Retinal pigment epithelial cell (primary cell): Measurements from ENCODE around the genes GALC and SPATA7.

GRCh38 chr14:81398108-81398567 is 2.0 kb downstream of the STON2 start:
- RRBS = no CpG with 5 or more reads among the region's 5 CpGs

DNA sequence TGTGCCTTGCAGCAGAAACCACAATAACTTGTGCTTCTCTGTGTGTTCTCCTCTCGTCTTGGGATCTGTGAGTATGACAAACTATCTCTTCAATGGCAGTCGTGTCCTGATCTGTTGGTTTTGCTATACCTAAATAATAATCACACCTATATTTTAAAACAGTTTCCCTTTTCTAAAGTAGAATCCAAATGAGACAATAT is 67.4 kb upstream of the SEL1L start:
- RRBS = no CpG with 5 or more reads among the region's 2 CpGs

- RRBS = no CpG with 5 or more reads among the region's 8 CpGs
Observed at GRCh38 chr14:84254173-84254774, 1275.7 kb upstream of the FLRT2 start.

GRCh38 chr14:85528543-85528906 is 1.4 kb upstream of the FLRT2 start:
- RRBS = no CpG with 5 or more reads among the region's 3 CpGs

- RRBS = no CpG with 5 or more reads among the region's 1 CpG
Observed at GRCh38 chr14:87949754-87950043, 43.3 kb downstream of the GALC start.

GRCh38 chr14:87992716-87993422 is at the start of gene GALC:
GALC (minus strand) TSS chr14:87993182.
- RRBS = under 1% methylated on average over 11 of the region's 77 CpGs

DNA sequence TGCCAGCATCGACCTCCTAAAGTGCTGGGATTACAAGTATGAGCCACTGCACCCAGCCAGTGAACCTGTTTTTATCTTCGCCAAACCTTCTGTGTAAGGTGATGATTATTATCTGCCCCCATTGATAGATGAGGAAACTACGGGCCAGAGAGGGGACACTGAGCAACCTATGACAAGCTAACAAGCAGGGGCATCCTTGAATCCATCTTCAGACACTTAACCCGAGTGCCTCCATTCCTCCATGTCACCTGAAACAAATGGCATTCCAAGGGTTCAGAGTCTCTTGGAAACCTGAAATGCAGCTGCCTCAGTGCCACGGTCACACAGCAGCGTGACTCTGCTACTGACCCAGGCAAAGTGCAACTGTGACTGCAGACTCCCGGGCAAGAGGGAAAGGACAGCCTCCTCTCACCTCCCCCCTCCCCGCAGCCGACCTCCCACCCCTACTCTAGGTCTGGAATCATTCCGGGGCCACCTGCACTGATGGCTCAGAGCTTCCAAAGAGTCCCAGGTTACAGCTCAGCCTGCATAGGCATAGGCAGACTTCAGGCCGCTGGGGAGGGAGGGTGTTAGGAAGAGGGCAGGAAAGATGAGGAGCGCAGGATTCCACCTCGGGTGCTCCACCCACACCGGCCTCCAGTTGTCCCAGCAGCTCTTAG is 53.3 kb downstream of the KCNK10 start:
- RRBS = 29% methylated on average over 2 of the region's 14 CpGs

DNA sequence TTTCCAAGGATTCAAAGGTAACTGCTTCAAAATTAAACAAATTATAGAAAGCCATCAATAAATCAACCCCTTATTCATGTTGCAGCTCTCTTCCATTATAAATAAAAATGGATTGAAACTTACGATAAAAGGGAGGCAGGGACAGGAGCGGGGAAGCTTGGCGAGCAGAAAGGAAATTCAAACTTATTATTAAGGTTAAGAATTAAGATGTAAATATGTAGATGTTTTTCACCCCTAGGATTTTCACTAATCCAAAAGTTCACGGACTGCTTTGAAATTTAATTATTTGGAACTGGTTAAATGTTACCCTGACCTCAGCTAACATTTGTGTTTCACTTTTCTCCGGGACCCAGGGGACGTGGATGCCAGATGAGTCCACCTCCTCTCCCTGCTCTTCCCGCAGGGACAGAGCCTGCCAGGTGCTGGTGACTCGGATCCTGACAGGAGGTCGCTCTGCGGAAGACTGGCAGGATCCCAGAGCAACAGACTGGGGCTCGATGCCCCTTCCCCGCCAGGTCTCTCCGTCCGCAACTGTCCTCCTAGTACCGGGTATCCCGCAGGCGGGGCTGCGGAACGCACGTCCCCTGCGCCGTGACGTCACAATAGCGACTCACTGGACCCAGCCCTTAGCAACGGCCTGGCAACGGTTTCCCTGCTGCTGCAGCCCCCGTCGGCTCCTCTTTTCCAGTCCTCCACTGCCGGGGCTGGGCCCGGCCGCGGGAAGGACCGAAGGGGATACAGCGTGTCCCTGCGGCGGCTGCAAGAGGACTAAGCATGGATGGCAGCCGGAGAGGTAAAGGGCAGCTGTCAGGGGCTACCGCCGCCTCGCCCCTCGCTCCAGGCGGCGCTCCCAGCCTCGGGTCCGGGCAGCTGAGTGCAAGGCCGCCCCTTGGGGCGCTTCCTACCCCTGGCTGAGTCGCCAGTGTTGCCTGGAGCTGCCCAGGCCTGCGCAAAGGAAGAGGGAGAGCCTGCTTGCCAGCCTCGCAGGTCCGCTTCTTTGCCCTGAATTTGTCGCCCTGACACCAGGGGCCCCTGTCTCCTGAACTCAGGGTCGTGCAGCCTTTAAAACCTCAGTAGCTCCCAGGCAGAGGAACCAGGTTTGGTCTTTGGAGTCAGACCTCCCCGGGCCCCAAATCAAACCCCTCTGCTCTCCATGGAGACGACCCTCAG is at the start of gene SPATA7:
TSS of gene SPATA7 (plus strand) at position 613 of the 1,170 bp plus-strand sequence.
- RRBS = 2% methylated on average over 13 of the region's 55 CpGs

- RRBS = no CpG with 5 or more reads among the region's 19 CpGs
Observed at GRCh38 chr14:88553914-88554448, 826 bp downstream of the PTPN21 start.

GRCh38 chr14:89186593-89186911 is 230.5 kb downstream of the FOXN3 start:
- RRBS = no CpG with 5 or more reads among the region's 6 CpGs

GRCh38 chr14:89186912-89187553 is 230.0 kb downstream of the FOXN3 start:
- RRBS = no CpG with 5 or more reads among the region's 7 CpGs

GRCh38 chr14:89214041-89214855 is 202.8 kb downstream of the FOXN3 start:
- RRBS = no CpG with 5 or more reads among the region's 14 CpGs

DNA sequence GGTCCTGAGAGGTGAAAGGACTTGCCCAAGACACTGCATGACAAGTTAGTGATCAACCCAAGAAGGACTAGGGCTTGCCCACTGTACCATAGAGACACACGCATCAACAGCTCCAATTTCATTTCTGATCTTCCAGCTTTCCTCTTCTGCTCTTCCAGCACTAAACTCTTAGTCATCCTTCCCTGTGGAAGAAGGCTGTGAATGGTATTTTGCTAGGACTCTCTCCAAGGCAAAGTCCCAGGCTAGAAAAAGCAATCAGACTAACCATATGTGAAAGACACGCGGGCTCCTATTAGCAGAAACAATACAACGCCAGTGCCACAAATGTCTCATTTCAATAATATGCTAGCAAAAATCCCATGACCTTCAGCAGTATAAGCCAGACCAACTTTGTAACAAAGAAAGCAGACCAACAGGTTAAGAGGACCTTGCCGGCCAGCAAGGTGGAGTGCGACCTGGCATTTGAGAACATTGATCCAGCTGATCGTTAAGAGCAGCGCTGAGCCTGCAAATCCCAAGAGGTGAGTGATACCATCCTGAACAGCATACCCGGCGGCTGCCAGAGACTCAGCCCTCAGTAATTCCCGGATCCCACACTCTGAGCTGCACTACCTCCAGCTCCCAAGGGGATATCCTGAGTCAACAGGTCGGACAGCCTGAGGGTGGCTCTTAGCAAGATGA is 132.6 kb downstream of the FOXN3 start:
- RRBS = no CpG with 5 or more reads among the region's 12 CpGs

- RRBS = no CpG with 5 or more reads among the region's 5 CpGs
Observed at GRCh38 chr14:89293391-89293817, 123.6 kb downstream of the FOXN3 start.

- RRBS = no CpG with 5 or more reads among the region's 13 CpGs
Observed at GRCh38 chr14:89368381-89369523, 48.3 kb downstream of the FOXN3 start.

- RRBS = no CpG with 5 or more reads among the region's 26 CpGs
Observed at GRCh38 chr14:89427974-89429311, 11.4 kb upstream of the FOXN3 start.

- RRBS = no CpG with 5 or more reads among the region's 4 CpGs
Observed at GRCh38 chr14:89493161-89493463, 76.1 kb upstream of the FOXN3 start.

DNA sequence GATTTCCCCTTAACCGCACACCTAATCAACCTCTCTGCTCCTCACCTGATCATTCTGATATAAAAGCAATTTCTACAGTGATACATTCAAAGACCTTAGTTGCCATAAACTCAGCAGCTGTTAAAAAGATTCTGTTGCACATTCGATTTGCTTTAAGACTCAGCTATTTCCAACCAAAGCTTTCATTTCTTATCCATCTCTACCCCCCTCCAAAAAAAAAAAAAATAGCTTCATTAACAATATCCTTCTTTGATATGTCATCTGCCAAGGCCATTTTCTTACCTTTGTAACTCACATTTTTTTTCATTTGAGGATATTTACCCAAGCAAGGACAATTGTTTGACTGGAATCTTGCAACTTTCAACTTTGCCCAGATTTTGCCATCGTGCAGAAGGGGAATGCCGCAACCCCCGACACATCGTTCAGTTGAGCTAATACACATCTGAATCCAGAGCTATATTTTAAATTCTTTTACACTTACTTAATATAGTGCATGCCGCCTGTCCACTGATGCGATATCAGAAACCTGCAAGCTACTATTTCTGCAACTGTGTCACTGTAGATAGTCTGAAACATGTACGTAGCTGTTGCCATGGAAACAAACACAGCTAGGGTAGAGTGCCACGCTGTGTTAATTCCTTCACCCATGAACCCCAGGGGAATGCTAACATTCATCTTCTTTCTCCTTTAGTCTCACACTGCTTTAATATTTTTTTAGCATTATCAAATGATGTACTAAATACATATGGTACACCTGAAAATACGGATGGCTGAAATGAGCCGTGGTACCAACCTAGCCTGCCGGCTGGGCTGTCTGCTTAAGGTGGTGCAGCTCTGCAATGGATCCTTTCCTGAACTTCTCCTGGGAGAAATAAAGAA is 76.9 kb upstream of the FOXN3 start:
- RRBS = no CpG with 5 or more reads among the region's 13 CpGs

- RRBS = no CpG with 5 or more reads among the region's 16 CpGs
Observed at GRCh38 chr14:89564046-89565025, 147.3 kb upstream of the FOXN3 start.

DNA sequence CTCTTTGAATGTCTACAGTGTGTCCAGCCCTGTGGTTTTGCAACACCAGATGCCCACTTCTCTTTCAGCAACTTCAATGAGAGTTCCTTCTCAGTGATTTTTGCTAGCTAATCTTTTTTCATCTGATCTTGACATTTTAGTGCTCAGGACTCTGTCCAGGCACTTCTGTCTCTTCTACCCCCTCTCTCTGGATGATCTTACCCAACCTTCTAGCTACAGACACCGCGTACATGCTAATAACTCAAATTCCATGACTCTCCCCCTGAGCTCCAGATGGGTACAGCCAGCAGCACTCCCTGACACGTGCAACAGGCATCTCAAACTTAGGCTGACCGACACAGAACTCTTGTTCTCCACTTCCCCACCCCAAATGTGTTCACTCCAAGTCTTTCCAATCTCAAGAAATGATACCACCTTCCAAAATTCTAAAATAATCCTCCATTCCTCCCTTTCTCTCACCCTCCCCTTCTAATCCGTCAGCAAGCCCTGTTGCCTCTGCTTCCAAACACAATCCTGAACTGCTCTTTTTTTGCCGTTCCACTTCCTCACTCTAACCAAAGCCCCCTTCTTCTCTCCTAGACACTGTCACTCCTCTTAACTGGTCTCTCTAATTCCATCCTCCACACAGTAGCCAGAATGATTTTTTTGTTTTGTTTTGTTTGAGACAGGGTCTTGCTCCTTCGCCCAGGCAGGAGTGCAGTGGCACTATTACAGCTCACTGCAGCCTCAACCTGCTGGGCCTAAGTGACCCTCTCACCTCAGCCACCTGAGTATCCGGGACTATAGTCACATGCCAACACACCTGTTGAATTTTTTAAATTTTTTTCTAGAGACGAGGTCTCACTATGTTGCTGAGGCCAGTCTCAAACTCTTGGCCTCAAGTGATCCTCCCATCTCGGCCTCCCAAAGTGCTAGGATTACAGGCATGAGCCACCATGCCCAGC is 161.4 kb upstream of the FOXN3 start:
- RRBS = no CpG with 5 or more reads among the region's 10 CpGs